Urinary bladder (tissue), 3 donors: ENCODE measurements around the genes SLC32A1, TOP1 and PLCG1.

GRCh38 chr20:38601515-38602013 lies 20.6 kb downstream of the ADIG start:
- PRO-cap, result no peak
- RAMPAGE, long total RNA, result no peak

- PRO-cap, result no peak
- RAMPAGE, long total RNA, result no peak
These were observed at the start of gene SLC32A1 for GRCh38 chr20:38723692-38724806. SLC32A1 (plus strand) TSS chr20:38724486.

DNA sequence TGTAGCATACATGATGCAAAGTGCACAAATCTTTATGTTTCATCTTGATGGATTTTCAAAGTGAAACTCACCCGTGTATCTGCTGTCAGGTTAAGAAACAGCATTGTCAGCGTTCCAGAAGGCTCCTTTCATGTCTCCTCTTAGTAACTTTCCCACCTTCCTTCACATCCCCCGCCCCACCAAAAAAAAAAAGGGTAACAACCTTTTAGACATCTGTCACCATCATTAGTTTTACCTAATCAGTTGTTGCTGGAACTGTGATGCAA lies 7.1 kb downstream of the ACTR5 start:
- PRO-cap, result no peak
- RAMPAGE, long total RNA, result no peak

DNA sequence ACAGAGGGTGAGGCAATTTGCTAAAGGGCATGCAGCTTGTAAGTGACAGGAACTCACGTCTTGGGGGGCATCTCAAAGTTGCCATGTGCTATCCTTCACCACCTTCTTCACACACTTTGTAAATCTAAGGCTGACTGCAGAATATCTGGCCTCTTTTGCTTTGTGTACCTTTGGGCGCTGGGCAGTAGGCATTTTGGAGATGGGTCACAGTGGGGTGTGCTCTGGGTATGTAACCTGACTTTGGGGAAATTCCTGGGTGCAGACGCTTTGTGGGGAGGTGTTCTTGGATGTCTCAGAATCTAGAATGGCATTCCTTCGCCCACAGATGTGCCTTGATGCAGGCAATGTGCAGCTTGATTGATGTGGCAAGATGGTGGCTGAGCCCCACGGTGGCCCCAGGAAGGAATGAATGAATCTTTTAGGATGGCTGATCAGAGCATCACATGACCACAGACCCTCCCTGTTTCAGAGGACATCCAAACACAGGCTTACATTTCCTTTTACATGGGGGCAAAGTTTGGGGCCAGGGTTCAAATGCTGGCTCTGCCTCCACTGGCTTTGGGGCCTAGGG lies 5.4 kb downstream of the PPP1R16B start:
- PRO-cap, result no peak
- RAMPAGE, long total RNA, result no peak

DNA sequence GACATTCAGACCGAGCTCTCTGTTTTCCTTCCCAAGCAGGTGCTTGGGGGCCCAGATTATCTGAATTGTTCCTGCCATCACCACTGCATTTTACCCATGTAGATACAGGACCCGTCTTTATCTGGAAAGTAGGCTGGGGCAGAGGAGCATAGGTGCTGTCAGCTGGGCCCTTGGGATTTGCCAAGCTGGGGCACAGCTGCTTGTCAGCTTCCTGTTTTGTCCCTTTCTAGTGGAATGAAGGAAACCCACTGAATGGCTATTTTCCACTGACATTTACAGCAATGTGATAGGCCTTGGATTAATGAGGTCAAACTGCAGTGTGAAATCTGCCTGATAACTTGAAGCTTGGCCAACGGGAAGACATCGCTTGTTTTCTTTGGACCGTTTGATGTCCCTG lies 6.6 kb downstream of the PPP1R16B start:
- PRO-cap, result no peak
- RAMPAGE, long total RNA, result no peak

DNA sequence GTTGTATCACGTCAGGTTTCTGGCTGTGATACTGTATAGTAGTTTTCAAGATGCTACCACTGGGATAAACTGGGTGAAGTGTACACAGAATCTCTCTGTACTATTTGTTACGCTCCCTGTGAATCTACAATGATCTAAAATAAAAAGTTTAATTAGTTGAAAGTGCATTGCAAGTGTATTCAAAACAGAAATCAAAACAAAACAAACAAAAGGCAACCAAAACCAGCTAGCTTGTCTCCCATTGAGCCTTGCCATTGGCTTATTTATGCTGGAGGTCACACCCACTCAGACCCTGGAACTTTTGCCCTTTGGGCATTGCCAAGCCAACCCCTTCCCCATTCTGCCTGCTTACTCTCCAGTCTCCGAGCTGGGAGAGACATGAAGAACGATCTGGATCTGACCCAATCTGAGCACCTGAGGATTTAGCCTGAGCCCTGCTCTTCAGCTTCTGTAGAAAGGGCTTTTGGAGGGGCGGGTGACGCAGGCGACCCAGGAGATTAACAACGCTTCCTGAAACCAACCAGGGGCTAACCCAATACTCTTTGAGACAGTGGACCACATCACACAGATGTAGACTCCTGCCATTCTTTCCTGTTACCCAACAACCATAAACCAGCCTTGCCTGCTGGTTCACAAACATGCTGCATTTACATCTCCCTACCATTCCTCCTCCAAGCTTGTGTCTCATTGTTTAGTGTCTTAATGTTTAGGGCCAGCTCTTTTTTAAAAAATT lies 28.1 kb downstream of the PPP1R16B start:
- PRO-cap, result no peak
- RAMPAGE, long total RNA, result no peak

DNA sequence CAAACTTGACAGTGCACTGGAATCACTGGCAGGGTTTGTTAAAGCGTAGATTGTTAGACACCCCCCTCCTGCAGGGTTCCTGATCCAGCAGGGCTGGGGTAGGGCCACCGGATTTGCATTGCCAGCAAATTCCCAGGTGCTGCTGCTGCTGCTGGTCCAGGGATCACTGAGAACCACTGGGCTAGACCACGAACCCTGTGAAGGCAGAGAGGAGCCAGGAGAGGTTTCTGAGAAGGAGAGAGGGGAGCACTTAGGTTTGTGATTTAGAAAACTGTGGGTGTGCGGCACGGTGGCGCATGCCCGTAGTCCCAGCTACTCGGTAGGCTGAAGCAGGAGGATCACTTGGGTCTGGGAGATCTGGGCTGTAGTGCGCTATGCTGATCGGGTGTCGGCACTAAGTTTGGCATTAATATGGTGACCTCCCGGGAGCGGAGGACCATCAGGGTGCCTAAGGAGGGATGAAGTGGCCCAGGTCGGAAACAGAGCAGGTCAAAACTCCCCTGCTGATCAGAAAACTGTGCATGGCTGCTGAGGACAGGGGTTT lies 53.7 kb upstream of the FAM83D start:
- PRO-cap, result no peak
- RAMPAGE, long total RNA, result no peak

- PRO-cap, result no peak
- RAMPAGE, long total RNA, result no peak
These were observed 5.2 kb downstream of the FAM83D start for GRCh38 chr20:38931361-38931777.

DNA sequence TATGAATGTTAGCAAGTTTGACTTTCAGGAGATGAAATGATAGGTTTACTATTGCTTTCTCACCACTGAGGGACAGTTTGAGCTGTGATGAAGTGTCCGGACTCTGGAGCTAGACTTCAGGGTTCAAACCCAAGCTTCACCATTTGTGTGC lies 8.2 kb downstream of the DHX35 start:
- PRO-cap, result no peak
- RAMPAGE, long total RNA, result no peak

DNA sequence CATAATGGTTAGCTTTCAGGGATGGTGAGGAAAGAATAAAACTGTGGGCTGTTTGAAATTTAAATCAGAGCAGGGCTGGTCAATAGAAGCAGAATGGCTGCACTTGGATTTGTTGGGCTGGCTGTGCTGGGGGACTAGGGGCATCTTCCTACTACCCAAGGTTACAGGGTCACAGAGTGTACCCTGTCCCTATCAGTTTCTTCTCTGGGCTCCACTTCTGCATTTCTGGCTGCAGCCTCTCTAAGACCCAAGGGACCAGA lies 376.7 kb downstream of the DHX35 start:
- PRO-cap, result no peak
- RAMPAGE, long total RNA, result no peak

GRCh38 chr20:40690368-40690735 lies 1.3 kb upstream of the MAFB start:
- PRO-cap, result no peak
- RAMPAGE, long total RNA, result no peak

DNA sequence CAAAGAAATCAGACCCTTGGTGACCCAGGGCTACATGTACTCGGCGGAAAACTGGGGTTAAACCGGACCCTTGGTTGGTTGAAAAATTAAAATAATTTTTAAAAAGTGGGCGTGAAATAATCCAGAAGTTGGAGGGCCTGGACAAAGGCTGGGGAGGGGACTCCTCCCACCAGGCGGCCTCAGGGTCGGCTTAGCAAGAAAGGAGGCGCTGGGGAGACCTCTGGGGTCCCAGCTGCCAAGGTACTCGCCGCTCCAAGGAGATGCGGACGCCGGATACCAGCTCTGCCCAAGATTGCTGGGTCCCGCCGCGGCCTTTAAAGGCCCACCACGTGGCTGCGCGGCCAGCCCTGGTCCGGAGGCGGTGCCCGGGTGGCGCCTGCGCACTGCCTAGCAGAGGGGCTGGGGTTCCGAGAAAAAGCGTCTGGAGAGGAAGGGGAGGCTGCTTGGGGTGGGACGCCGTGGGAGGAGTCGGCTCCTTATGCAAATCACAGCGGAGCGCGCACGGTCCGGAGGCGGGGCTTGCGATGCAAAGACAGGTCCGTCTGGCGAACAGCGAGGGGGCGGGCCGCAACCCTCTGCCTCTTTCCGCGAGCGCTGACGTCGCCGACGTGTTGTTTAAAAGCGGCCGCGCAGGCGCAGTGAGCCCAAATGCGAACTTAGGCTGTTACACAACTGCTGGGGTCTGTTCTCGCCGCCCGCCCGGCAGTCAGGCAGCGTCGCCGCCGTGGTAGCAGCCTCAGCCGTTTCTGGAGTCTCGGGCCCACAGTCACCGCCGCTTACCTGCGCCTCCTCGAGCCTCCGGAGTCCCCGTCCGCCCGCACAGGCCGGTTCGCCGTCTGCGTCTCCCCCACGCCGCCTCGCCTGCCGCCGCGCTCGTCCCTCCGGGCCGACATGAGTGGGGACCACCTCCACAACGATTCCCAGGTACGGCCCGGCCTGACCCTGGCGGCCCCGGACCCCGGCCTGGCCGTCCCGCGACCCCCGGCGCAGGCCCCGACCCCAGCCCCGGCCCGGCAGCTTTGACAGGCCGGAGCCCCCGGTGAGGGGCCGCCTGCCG lies at the start of gene TOP1:
Gene TOP1 (plus strand): TSS at position 646 of the 1,057 bp plus-strand sequence.
- PRO-cap, result bidirectional peak, plus-strand start at position 647 of the sequence, minus-strand start at position 288 of the sequence
- RAMPAGE, long total RNA, result no peak

DNA sequence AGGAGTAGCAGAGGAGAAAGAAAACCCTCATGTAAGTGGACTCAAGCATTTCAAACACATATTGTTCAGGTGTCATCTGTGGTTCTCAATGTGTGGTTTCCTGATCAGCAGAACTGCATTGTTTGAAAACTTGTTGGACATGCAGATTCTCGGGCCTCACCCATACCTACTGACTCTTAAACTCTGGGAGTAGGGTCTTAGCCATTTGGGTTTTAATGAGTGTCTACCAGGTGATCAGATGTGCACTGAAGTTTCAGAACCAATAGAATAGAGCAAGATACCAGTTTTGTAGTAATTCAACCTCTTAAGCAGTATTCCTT lies 14.3 kb downstream of the TOP1 start:
- PRO-cap, result no peak
- RAMPAGE, long total RNA, result no peak

DNA sequence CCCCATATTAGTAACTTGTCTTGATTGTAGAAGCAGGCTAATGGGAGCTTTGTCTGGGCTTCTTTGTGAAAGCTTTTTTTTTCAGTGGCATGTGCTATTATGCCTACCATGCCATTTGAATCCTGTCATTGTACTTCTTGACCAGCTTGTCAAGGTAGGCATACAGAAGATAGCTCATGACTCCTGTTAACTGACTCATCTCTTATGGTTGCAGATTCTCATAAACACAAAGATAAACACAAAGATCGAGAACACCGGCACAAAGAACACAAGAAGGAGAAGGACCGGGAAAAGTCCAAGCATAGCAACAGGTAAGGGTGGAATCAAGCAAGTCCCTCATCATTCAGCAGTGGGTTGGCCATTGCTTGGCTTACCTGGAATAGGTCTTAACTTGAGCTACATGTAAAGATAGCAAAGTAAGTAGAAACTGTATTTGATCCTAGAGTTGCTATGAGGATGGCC lies 32.6 kb downstream of the TOP1 start:
- PRO-cap, result no peak
- RAMPAGE, long total RNA, result no peak

DNA sequence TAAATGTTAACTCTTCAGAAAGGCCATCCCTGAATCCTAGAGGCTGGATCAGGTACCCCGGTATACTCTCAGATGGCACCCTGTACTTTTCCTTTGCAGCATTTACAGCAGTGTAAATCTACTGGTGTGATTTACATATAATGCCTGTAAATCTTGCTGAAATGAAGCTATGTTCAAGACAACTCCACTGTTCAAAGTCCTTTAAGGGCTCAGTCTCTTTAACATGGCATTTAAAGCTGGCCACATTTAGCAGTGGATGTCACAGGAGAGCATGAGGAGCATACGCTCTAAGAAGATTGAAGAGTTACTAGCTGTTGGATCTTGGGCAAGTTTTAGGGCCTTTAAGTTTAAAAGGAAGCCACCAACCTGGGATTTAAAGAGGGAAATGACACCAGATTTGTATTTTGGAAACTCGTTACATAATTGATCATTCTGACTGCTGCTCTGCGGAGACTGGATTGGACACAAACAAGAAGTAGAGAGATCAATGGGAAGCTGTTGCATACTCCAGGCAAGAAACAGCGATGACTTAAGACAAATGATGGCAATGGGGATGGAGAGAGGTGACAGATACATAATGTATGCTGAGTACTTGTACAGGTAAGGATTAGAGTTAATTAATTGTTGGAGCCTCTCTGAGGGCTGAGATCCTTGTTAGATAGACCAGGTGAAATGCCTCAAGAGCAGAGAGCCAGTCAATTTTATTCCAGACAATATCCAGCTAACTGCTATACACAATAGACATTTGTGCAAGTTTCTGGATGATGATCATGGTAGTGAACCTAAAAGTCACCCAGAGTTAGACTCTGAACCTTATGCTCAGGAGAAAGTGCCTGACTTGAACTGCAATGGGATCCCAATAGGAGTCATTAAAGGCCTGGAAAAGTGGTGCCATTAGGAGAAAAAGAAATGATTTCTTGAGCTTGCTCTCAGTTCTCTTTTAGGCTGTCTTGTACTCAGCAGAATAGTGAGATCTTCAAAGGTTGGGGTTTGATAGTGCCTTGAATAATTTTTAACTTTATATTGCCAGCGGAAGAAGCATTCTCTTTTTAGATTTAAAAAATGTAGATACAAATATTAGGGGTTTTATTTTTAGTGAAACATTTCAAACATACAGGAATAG lies 33.1 kb upstream of the PLCG1 start:
- PRO-cap, result no peak
- RAMPAGE, long total RNA, result no peak

GRCh38 chr20:41137322-41137919 lies at the start of gene PLCG1:
PLCG1 (plus strand) TSS chr20:41137543.
- PRO-cap, result bidirectional peak, plus-strand start at chr20:41137547, minus-strand start at chr20:41137369; bidirectional peak, plus-strand start at chr20:41137817, minus-strand start at chr20:41137756
- RAMPAGE, long total RNA, result no peak

DNA sequence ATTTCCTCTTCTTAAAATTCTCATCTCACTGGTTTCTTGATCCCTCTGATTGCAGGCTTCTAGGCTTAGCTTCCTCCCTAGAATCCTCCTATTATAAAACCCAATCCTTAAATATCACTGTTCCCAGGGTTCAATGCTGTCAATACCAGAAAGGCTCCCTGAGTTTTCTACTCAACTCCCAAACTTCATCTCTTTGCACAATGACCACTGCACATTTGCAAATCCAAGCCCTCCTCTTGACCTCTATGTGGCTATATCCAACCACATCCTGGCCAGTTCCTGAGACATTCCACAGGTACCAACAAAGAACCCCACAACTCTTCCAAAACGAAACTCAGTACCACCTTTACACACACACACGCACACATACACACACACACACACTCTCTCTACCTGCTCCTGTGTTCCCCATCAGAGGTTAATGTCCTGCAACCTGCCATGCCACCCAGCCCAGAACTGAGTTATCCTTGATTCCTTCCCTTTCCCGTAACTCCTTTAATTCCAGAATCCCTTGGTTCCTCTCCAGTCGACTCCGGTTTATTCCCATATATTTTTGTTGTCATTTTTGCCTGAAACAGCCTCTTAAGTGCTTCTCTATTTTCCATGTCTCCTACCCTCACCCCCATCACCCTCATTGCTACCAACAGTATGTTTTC lies 58.5 kb downstream of the CHD6 start:
- PRO-cap, result no peak
- RAMPAGE, long total RNA, result no peak

DNA sequence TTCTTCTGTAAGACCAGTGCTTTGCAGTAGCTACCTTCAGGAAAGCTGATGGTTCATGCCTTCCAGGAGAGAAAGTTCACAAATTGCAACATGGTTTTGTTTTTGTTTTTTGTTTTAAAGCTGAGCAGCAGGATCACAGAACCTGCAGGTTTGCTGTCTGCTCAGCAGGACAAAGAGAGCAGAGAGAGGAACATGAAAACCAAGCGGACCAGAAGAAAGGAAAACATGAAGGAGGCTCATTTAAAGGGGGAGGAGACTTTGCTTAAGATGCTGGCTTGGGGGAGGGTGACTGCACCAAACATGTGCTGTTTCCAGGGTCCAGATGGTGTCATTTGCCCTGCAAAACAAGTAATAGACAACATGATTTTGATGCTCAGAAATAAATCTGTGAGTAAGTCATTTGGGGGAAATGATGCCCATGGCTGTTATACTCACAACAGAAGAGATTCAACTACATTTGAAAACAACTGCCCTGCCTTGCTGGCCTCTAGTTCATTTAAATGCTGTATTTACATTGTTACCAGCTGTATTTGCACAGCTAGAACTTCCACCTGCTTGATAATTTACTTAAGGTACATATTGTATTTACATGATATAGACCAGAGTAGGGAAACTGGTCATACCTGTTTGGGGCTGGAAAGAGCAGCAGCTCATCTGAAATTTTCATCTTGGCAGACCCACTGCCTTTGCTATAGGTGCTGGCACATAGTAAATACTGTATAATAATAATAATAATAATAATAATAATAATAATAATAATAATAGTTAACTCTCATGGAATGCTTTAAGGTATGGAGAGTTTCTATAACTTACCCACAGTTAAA lies 32.2 kb upstream of the CHD6 start:
- PRO-cap, result no peak
- RAMPAGE, long total RNA, result no peak

- PRO-cap, result no peak
- RAMPAGE, long total RNA, result no peak
These were observed 351.4 kb upstream of the CHD6 start for GRCh38 chr20:41969475-41970048.

DNA sequence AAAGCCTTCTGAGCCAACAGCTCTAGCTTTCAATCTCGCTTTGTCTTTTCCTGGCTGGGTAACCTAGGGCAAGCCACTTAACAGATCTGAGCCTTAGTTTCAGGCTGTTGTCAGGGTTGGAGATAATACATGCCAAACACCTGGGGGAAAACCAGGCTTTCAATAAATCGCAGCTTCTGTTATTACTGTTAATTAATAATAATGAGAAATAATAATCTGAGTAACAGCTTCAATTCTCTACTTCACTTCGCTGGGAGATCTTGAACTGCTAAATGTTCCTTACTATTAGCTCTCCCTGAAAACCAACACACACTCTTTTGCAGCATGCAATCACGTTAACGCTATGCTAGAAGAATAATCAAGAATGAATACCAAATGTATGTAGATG lies 127.4 kb downstream of the PTPRT start:
- PRO-cap, result no peak
- RAMPAGE, long total RNA, result no peak